Bronchus fibroblast of lung (primary cell): ENCODE data around the genes AGFG2, MOSPD3, SLC12A9 and ACHE.

DNA sequence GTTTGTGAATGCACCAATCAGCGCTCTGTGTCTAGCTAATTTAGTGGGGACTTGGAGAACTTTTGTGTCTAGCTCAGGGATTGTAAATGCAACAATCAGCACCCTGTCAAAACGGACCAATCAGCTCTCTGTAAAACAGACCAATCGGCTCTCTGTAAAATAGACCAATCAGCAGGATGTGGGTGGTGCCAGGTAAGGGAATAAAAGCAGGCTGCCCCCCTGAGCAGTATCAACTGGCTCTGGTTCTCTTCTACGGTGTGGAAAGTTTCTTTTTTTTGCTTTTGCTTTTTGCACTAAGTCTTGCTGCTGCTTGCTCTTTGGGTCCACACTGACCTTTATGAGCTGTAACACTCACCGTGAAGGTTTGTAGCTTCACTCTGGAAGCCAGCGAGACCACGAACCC, 9.2 kb downstream of the PILRA start:
- RAMPAGE, long total RNA: no peak

- RAMPAGE, long total RNA: no peak
Measured at GRCh38 chr7:100472397-100473461, 6.3 kb downstream of the TSC22D4 start.

DNA sequence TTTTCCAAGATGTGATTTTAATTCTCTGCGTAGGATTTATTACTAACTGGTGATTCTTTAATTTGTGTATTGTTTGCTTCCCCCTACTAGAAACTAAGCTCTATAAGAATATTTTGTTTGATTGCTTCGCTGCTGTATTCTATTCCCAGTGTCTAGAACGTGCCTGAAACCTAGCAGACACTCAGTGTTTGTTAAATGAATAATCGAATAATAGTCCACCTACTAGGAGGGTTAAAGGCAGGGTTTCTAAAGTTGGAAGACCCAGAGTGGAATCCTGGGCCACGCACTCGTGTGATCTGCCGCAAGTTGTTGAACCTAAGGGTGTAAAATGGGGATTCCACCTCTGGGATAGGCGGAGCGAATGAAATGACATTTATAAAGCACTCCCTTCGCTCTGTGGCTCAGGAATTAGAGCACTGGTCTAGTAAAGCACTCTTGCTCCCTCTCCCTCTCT, 713 bp upstream of the AGFG2 start:
- RAMPAGE, long total RNA: no peak

DNA sequence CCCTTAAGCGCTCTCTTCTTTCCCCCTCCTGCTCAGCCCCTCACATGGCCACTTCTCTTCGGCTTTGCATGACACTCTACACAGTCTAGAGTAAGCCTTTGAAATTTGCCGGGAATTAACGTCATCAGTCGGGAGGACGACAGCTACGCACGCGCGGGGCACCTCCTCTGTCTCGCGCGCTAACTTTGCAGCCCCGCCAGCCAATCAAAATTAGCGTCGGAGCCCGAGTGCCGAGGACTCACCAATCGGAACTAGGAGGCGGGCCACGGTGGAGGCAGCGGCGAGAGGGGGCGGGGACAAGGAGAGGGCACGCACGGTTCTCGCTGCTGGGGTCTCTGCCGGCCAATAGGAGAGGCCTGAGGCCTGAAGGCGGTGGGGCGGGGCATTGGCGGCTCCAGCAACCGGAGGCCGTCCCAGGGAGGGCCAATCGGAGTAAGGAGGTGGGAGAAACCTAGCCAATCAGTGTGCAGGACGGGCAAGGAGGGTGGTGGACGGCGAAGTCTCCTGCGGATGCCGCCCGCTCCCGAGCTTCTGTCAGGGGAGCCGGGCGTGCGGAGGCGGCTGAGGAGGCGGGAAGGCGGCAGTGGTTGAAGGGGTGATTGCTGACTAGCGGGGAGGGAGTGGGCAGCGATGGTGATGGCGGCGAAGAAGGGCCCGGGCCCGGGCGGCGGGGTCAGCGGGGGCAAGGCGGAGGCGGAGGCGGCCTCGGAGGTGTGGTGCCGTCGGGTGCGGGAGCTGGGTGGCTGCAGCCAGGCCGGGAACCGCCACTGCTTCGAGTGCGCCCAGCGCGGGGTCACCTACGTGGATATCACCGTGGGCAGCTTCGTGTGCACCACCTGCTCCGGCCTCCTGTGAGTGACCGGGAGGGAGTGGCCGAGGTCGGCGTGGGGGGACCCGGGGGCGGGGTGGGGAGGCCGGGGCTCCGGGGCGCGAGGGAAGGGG, at the start of gene AGFG2:
TSS of gene AGFG2 (plus strand) at position 487 of the 942 bp plus-strand sequence.
- RAMPAGE, long total RNA: no peak

DNA sequence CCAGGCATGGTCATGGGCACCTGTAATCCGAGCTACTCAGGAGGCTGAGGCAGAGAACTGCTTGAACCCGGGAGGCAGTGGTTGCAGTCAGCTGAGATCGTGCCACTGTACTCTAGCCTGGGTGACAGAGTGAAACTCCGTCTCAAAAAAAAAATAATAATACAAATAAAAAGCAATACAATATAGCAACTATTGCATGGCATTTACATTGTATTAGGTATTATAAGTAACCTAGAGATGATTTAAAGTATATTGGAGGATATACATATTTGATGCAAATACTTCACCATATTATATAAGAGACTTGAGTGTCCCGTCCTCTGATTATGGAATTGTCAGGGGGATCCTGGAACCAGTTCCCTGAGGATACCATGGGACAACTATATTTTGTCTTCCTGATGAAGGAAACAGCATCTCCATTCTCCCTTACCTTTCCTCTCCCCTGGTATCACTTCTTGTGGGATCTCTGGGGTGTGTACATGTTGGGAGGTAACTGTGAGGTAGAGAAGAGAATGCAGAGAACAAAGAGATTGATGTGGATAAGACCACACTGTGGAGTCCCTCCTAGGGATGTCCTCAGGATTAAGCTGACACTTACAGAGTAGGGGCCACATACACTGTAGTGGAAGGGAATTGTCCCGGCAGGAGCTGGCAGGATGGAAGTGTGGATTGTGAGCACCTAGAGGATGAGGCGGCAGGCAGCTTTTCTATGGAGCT, 13.3 kb downstream of the AGFG2 start:
- RAMPAGE, long total RNA: no peak

GRCh38 chr7:100565496-100565813, 8.2 kb downstream of the SAP25 start:
- RAMPAGE, long total RNA: no peak

DNA sequence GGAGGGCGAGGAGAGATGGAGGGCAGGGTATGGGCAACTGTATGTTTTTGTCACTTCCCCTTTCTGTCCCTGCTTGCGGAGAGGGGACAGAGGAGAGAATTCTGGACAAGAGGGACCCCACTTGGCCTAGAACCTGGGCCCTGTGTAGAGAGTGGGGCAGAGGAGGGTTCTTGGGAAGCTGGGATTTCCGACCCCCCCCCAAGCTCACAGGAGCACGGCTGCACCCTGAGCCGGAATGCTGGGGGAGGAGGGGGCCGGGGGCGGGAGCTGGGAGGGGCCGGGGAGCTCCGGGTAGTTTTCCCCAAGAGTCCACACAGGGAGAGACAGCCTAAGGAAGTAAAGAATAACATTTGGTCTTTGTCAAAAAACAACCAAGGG, 1.8 kb downstream of the LRCH4 start:
- RAMPAGE, long total RNA: no peak

GRCh38 chr7:100611809-100612678, at the start of gene MOSPD3:
Gene MOSPD3, plus strand, starts transcription at chr7:100612540.
- RAMPAGE, long total RNA: start-site peak on the plus strand at chr7:100612138-100612192, 45 and 27 reads in 2 replicates; start-site peak on the plus strand at chr7:100612527-100612585, 378 and 115 reads in 2 replicates

DNA sequence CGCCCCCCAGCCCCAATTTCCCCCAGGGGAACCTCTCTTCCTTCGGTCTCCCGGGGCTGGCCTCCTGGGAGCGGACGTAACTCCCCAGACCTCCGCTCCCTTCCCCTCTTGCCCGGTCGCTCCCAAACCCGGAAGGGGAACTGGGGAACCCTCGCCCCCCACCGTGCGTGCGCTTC, 300 bp downstream of the GNB2 start:
- RAMPAGE, long total RNA: no peak

DNA sequence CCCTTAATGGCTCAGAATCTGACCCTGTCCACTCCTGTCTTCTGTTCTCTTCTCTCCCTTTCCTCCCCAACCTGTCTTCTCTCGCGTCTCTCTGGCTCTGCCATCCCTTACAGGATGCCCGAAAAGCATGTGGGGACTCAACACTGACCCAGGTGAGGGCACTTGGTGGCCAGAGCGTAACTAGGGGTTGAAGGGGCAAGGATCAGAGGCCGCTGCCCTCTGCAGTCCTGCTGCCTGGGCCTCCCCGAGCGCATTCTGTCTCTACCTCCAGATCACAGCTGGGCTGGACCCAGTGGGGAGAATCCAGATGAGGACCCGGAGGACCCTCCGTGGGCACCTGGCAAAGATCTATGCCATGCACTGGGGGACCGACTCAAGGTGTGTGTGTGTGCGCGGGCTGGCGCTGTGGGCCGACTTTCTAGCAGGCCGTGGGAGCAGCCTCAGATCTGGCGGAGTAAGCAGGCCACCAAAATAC, 2.9 kb downstream of the GNB2 start:
- RAMPAGE, long total RNA: no peak

DNA sequence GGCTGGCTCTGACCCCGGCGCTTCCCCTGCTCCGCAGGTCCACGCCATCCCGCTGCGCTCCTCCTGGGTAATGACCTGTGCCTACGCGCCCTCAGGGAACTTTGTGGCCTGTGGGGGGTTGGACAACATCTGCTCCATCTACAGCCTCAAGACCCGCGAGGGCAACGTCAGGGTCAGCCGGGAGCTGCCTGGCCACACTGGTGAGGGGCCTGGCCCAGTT, 3.8 kb downstream of the GNB2 start:
- RAMPAGE, long total RNA: no peak

DNA sequence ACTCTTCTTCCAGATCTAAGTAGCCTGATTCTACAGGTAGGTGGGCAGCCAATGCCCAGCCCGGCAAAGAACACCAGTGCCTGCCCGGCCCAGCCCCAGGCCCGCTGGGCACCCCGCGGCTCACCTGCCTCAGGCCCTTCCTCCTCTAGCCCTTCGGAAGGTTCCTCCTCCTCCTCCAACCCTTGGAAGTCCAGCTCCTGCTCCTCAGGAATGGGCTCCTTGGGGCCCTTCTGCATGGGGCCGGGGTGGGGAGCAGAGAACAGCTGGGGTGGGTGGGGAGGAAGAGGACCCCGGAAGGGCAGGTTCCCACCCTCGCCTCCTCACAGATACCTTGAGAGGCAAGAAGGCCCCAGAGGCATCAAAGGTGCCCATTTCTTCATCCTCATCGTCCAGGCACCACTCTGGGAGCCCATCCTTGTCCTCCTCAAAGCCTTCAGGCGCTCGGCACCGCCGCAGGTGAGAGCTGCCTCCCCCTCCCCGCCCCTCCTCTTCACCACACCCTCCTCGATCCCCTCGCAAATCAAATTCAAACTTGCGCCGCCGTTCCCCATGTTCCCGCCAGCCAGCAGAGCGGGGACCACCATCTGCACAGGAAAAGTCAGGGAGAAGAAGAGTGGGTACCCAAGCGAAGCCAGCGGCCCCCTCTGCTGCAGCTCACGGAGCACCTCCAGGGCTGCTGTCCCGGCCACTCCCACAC, 8.1 kb downstream of the GIGYF1 start:
- RAMPAGE, long total RNA: no peak

- RAMPAGE, long total RNA: no peak
Measured at GRCh38 chr7:100819399-100820143, 7.8 kb downstream of the EPHB4 start.

DNA sequence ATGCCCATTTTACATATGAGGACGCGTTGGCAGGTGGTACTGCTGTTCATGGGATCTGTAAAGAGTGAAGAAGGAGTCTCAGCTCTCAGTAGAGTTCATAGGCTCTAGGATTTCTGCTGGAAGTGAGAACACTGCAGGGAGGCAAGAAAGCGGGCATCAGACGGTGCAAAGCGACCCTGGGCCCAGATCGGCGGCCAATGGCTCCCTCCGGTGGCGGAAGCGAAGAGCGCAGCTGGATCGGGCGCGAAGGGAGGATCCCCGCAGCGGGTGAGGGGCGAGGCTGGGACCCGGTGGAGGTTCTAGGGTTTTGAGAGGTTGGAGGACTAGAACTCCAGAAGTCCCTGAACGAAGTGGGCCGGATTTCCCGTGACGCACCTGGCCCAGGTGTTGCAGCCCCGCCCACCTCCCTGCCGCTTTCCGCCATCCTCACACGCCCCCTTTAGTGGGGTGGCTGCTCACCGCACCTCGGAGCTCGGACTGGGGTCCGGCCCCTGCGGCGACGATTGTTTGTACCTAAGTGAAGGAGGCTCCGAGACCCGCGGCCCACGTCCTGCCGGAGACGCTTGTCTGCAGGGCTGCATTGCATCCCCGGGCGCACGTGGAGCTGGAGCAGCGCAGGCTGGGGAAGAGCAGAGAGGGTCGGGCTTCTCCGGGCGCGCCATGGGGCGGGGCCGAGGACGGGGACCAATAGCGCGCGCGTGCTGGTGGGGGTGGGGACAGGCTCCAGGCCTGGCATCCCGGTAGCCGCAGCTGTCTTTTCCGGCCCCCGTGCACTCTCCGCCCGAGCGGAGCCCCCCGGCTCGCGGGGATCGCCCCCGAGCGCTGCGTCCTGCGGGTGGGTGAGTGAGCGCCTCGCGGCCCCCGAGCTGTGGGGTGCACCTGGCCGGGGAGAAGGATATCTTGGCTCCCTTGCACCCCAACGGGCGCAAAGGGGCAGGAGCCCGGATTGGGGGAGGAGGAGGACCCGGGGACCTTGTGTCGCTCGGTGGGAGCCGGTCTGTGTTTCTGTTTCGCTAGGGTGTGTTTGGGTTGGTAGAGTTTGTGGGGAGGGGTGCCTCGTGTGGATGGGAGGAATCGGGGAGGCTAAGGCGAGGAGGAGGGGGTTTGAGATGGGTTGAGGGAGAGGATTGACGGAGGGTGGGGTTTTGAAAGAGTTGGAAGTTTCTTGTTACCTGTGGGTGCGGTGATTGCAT, at the start of gene SLC12A9:
TSS of gene SLC12A9 (plus strand) at position 713 of the 1,193 bp plus-strand sequence.
- RAMPAGE, long total RNA: no peak

- RAMPAGE, long total RNA: no peak
Measured at GRCh38 chr7:100883545-100884719, 5.6 kb downstream of the UFSP1 start.

GRCh38 chr7:100895436-100896477, at the start of gene ACHE:
Gene ACHE, minus strand, starts transcription at chr7:100895888.
- RAMPAGE, long total RNA: no peak

- RAMPAGE, long total RNA: no peak
Measured at GRCh38 chr7:100901994-100902547, 6.4 kb upstream of the ACHE start.

DNA sequence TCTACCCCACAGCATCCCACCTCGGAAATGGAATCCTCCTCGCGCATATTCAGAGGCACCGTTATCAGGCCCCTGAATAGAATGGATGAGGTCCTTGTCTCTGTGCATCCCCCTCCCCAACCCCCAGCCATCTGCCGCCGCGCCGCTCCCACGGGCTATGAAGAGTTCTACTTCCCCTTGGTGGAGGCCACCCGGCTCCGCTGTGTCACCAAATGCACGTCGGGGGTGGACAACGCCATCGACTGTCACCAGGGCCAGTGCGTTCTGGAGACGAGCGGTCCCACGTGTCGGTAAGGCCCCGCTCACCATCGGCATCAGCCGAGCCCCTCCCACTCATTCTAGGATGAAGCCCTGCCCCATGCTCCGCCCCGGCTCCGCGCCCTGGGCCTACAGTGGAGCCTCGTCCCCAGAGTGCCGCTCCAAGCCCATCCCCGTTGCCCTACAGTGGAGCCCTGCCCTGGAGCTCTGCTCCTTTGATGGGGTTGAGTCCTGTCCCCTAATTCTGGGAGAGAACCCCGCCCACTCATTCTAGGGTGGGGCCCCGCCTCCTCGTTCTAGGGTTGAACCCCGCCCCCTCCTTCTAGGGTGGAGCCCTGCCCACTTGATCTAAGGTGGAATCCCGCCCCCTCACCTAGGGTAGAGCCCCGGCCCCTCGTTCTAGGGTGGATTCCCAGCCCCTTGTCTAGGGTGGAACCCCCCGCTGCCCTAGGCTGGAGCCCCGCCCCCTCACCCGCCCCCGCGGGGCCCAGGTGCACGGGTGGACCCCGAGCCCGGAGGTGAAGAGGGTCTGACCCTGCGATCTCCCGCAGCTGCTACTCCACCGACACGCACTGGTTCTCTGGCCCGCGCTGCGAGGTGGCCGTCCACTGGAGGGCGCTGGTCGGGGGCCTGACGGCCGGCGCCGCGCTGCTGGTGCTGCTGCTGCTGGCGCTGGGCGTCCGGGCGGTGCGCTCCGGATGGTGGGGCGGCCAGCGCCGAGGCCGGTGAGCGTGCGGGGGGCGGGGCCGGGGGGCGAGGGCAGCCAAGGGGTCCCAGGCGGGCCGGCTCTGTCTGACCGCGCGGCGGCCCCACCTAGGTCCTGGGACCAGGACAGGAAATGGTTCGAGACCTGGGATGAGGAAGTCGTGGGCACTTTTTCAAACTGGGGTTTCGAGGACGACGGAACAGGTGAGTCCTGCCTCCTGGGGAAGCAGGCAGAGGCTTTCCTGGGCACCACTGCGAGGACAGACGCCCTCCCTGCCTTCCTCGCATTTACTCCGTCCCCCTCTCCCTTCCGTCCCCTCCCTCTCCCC, 3.3 kb upstream of the MUC12 start:
- RAMPAGE, long total RNA: no peak

DNA sequence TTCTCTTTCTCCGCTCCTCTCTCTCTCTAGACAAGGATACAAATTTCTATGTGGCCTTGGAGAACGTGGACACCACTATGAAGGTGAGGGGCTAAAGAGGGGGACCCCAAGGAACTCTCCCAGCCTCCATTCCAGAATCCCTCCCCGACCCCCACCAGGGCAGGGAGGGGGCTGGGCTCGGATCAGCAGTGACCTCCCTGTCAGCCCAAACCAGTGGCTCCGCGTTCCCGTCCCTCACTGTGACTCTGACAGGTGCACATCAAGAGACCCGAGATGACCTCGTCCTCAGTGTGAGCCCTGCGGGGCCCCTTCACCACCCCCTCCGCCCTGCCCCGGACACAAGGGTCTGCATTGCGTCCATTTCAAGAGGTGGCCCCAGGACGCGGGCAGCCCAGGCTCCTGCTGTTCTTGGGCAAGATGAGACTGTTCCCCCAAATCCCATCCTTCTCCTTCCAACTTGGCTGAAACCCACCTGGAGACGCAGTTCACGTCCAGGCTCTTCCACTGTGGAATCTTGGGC, 2.4 kb upstream of the MUC12 start:
- RAMPAGE, long total RNA: no peak

- RAMPAGE, long total RNA: no peak
Measured at GRCh38 chr7:100968543-100969108, 739 bp upstream of the MUC12 start.